Ovary (tissue), 7 donors: ENCODE measurements around a stretch of chr15.

GRCh38 chr15:92904942-92905935 is 5.1 kb downstream of the CHD2 start:
- PRO-cap, 7 experiments, result peak in 3 of 7 experiments; most common plus-strand start chr15:92905259 (in 1); most common minus-strand start chr15:92905512 (in 2)
- RAMPAGE, long total RNA, 2 experiments, result no peak in any of the 2 experiments

DNA sequence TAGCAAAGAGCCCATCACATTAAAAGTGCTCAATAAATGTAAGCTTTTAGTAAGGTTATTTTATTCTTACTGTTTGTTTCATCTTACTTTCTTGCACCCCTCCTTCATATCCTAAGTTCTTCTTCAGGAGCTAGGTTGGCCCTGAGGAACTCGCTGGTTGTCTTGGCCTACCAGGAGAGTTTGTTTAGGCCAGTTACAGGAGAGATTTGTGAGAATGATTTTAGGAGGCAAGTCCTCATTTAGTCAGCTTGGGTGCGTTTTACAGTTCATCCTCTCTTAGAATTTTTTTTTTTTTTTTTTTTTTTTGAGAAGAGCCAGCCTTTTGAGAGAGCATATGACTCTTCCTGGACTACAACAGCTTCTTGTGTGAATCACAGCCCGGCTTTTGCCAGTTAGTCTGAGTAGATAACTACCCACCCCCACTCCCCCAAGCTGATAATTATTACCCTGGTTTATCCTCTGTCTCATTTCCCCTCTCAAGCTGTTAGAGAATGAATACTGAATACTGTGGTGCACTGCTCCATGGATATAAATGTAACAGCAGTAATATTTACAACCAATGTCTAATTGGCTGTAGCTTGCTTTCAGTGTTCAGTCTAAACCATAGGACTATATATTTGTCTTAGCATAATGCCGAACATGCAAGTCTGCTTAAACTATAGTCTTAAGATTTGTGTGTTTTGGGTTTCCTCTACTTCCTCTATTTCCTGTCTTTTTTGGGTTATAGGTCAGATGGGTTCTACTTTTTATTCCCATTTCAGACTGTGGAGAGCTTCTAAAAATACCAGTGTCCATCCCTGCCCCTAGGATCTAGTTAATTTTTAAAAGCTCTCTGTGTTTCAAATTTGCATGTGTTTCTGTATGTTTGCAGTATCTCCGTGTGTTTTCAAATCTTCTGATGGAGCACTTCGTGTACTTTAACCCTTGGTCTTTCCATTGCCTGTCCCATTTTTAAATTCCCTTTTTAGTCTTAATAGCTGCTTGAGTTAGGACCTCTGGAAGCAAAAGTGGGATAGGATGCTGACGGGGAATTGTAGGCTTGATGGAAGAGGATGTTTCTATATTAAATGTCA is 7.9 kb downstream of the CHD2 start:
- PRO-cap, 7 experiments, result peak in 7 of 7 experiments; most common plus-strand start position 467 of the sequence (in 3); most common minus-strand start position 364 of the sequence (in 4)
- RAMPAGE, long total RNA, 2 experiments, result no peak in any of the 2 experiments

DNA sequence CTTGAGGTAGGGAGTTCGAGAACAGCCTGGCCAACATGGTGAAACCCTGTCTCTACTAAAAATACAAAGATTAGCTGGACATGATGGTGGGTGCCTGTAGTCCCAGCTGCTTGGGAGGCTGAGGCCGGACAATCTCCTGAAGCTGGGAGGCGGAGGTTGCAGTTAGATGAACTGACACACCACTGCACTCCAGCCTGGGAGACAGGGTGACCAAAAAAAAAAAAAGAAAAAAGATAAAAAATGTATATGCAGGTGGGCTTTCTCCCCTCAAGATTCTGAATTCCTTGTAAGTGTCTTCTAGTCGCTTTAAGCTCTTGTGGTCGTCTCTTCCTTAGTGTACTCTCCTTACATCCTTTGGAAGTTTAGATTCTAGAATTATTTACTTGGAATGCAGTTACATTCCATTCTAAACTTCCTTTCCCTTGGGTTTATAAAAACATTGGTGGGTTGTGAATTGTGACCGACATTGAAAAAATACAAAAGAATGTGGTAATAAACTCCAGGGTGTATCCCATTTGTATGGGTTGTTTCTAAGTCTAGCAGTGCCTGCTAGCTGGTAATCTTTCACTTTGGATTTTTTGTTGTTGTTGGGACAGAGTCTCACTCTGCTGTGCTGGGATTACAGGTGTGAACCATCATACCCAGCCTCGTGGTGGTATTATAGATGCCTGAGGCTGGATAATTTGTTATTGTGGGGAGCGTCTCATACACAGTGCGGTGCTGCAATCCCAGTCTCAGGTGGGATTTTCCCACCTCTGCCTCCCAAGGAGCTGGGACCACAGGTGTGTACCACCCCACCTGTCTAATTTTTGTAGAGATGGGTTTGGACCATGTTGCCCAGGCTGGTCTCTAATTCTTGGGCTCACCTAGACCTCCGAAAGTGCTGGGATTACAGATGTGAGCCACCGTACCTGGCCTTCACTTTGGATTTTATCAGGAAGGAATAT is 9.0 kb downstream of the CHD2 start:
- PRO-cap, 7 experiments, result no peak in any of the 7 experiments
- RAMPAGE, long total RNA, 2 experiments, result no peak in any of the 2 experiments

DNA sequence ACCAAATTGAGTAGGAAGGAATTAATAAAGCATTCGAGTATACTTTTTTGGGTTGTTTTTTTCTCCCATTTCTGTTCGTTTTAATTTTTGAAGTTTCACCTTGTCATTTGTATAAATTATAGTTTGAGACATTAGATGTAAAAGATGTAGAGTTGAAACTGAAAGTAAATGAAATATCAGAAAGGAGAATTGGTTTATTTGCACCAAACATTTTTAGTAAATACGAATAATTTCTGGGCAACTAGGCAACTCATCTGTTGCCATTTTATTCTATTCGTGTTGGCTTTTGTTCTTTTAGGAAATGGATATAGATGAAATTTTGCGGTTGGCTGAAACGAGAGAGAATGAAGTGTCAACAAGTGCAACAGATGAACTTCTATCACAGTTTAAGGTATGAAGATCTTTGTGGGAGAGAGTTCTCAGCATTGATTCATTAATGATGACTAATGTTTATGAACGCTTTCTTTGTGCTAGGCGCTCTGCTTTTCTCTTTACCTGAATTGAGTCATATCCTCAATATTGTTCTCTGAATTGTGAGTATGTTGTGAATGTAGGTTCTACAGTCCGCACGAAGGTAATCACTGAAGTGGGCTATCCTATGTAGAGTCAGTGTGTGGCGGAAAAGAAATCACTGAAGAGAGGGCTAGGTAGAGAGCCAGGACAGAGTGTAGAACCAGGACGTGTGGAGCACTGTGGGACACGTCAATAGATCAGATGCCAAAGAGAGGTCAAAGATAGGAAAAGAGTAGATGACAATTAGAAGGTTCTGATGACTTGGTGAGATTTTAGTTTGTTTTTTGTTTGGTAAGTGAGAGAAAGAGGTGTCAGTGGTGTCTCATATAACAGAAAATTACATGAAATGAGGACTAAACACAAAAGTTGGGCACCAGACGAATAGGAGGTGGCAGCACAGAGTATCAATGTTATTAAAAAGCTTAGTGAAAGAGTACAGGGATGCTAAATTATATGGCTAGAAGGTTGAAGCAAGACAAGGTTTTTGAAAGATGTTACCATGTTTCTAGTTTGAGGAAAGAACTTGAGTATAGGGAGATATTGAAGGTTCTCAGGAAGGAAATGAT is 81.3 kb downstream of the CHD2 start:
- PRO-cap, 7 experiments, result no peak in any of the 7 experiments
- RAMPAGE, long total RNA, 2 experiments, result no peak in any of the 2 experiments

DNA sequence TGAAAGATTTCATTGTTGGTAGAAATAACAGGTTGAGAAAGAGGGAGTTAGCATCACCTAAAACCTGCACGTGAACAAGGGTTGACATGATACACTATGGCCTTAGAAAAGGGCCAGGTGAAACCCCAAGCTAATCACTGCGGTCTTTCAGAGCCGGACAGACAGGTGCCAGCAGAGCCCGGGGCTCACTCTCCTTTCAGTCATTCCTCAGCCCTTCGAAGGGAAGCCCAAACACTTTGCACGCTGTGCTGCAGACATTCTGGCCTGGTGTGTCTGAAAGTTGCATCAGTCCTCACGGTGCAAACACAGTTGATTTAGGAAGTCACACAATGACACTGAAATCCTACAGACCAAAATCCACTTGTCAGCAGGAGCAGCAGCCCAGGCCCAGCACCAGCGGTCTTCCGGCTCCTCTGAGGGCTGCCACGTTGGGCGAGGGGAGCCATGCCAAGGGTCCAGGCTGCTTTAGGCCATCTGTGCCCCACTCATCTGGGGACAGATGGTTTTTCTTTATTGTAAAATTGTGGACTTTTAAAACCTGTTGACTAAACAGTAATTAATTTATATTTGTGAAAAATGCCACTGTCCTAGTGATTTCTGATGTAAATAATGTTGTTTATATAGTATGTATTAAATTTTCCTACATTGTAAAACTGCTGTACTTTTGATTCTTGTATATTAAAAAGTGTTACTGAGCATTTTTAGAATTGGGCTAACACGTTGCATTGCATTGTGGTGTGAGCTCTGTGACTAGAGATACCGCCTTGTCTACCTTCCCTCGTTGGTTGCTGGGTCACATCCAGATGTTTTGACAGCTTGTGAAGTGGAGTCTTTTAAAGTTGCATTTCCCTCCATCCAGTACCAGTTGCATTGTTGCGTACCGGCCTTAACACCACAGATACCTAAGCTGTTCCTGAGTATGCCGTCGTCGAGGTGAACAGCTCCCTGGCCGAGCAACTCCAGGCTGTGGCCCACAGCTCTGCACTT is 61.4 kb downstream of the RGMA start:
- PRO-cap, 7 experiments, result no peak in any of the 7 experiments
- RAMPAGE, long total RNA, 2 experiments, result no peak in any of the 2 experiments

DNA sequence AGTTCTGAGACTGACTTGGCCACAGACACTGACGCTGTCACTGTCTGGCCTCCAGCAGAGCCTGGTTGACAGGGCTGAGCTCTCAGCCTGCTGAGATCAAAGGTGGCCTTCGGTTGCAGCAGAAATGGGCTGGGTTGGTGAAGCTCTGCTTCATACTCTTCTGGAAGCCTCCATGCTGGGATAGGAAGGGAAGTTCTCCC is 38.7 kb downstream of the RGMA start:
- PRO-cap, 7 experiments, result no peak in any of the 7 experiments
- RAMPAGE, long total RNA, 2 experiments, result no peak in any of the 2 experiments

- PRO-cap, 7 experiments, result no peak in any of the 7 experiments
- RAMPAGE, long total RNA, 2 experiments, result no peak in any of the 2 experiments
Observed at GRCh38 chr15:93051925-93052514, 37.0 kb downstream of the RGMA start.

DNA sequence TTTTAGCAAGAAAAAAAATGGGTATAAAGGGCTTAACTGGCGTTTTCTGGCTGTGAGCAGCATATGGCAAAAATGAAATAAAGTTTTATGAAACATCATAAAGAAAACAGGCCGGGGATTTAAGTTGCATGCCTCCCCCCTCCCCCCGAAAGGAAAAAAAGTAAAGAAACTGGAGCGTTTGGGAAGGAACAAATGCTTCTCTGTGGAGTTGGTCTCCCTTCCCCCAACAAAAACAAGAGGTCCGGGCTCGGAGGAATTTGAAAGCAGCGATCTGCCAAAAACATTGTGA is 17.1 kb downstream of the RGMA start:
- PRO-cap, 7 experiments, result peak in 1 of 7 experiments; most common plus-strand start position 229 of the sequence (in 1)
- RAMPAGE, long total RNA, 2 experiments, result no peak in any of the 2 experiments

GRCh38 chr15:93072939-93073404 is 16.0 kb downstream of the RGMA start:
- PRO-cap, 7 experiments, result peak in 7 of 7 experiments; most common plus-strand start chr15:93073324 (in 6); most common minus-strand start chr15:93073160 (in 3)
- RAMPAGE, long total RNA, 2 experiments, result start-site peak on the minus strand in 2 of 2 experiments, at chr15:93073120-93073168 at its widest, 74 to 87 reads per replicate

- PRO-cap, 7 experiments, result peak in 1 of 7 experiments; most common plus-strand start chr15:93554791 (in 1)
- RAMPAGE, long total RNA, 2 experiments, result no peak in any of the 2 experiments
Observed at GRCh38 chr15:93554690-93555049, 465.7 kb upstream of the RGMA start.

DNA sequence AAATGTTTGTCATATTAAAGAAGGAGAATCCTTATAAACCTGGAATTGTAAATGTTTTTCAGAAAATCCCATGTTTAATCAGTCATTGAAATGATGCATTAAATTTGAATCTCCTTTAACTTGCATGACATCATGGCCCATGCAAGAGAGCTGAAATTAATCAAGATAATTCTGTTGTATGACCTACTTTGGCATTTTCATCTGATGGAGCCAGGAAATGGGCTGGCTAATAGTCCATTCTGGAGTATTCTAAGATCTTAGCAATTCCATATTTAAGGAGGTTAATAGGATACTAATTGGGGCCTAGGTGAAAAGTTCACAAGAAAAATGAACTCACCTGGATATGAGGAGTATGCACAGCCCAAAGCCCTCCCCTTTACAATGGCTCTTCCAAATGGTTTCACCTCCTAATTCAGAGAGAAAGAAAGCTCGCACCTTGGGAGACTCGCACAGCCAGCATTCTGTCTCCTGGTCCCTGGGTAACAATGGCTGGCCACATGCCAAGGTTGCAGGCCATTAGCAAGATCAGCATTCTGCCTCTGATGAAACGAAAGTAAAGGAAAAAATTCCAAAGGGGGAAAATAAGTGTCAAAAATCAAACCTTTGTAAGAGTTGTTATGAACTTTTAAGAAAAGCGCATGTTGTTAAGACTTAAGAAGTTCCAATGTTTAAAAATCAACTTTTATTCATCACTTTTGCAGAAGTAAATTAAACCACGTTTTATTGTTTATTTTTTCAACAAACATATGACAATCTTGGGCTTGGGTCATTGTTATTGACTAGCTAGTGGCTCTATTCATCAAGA is 786.5 kb downstream of the MCTP2 start:
- PRO-cap, 7 experiments, result no peak in any of the 7 experiments
- RAMPAGE, long total RNA, 2 experiments, result no peak in any of the 2 experiments

DNA sequence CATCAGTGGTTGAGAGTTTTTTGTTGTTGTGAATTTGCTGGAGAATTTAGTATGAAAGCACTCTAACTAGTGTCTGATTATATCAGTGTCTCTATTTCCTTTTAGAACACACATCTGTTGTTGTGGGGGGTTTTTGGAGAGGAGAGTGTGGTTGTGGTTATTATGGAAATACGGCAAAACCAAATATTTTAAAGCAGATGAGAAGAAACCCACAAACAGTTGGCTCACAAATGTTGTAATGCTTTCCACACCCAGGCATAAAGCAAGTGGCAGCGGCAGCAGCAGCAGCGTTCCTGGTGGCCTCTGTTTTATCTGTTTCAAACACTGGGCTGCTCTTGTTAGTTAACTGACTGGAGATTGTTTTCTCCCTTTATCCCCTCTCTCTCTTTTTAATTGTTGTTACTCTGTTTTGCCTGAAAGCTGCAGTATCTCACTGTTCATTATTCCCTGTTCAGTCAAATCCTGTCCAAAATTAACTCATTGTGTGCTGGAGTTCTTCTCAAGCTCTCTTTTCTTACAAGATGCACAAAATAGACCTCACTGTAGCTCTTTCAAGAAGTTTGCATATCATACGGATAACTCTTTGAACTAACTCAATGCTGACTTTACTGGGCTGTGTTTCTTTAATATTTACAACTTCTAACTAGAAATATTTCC is 1045.5 kb upstream of the NR2F2 start:
- PRO-cap, 7 experiments, result peak in 7 of 7 experiments; most common plus-strand start position 258 of the sequence (in 6); most common minus-strand start position 314 of the sequence (in 7)
- RAMPAGE, long total RNA, 2 experiments, result no peak in any of the 2 experiments

DNA sequence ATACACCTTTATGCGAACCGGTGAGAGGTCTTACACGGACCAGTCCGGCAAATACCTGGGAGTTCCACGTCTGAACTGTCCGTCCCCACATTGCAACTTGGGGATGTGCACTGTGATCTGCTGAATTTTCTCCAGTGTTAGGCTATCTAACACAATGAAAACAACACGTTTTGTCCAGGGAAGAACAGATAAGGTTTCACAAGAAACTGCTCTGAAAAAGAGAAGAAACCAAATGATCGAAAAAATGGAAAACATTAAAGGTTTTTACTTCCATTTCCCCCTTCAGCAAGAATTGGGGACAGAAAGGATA is 868.2 kb upstream of the NR2F2 start:
- PRO-cap, 7 experiments, result peak in 5 of 7 experiments; most common plus-strand start position 166 of the sequence (in 1); most common minus-strand start position 99 of the sequence (in 5)
- RAMPAGE, long total RNA, 2 experiments, result no peak in any of the 2 experiments

DNA sequence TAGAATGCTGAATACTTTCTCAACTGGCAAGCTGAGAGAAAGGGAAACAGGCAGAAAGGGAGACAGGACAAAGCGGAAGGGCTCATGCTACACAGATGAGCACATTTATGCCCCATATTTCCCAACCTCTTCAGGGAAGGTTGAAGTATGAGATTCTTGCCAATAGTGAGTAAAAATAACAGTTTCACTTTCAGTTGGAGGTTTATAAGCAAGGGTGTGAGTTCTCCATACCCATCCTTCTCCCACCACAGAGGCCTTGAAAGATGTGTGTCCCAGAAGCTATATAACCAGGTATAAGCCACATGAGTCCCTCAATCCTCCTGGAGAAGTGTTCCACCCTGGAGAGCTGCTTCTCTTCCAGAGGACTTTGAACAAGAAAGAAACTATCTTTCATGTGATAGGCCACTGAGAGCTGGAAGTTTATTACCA is 709.5 kb upstream of the NR2F2 start:
- PRO-cap, 7 experiments, result peak in 5 of 7 experiments; most common plus-strand start position 193 of the sequence (in 5)
- RAMPAGE, long total RNA, 2 experiments, result no peak in any of the 2 experiments

DNA sequence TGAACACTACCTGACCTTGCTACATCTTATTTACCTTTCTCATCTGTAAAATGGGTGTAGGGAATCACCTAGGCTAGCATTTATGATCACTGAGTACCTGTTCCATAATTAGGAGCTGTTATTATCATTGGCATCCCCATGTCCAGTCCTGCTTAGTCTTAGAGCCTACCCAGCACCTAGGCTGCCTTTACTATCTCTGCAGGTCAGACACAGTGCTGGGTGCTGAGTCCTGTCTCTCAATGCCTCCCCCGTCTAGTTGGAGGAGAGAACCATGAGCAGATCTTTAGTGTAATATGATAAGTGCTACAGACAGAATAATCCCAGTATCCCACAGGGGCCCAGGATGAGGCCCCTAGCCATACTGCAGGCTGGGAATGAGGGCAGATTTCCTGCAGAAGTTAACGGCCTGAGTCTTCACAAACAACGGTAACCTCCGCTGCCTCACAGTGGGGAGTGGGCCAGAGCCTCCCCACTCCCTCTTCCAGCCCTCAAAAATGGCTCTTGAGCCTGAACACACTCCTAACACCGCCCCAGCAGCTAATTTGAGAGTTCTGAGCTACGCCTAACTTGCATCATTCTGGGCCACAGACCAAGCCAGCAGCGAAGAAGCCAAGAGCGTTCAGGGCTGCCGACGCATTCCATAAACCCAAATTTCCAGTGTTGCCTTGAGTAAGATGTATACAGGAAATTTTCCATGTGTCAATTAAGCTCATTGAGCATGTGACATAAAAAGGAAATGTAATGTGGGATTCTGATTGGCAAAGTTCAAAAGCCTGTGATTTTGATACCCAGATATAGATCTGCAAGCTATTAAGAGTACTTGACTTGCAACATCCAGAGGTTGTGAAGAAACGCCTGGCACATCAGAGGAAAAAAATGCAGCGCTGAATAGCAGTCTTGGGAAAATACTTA is 148.9 kb upstream of the NR2F2 start:
- PRO-cap, 7 experiments, result peak in 4 of 7 experiments; most common plus-strand start position 585 of the sequence (in 2); most common minus-strand start position 490 of the sequence (in 1)
- RAMPAGE, long total RNA, 2 experiments, result no peak in any of the 2 experiments

- PRO-cap, 7 experiments, result peak in 2 of 7 experiments; most common plus-strand start chr15:96317381 (in 2)
- RAMPAGE, long total RNA, 2 experiments, result no peak in any of the 2 experiments
Observed at GRCh38 chr15:96317111-96317598, 13.3 kb upstream of the NR2F2 start.

DNA sequence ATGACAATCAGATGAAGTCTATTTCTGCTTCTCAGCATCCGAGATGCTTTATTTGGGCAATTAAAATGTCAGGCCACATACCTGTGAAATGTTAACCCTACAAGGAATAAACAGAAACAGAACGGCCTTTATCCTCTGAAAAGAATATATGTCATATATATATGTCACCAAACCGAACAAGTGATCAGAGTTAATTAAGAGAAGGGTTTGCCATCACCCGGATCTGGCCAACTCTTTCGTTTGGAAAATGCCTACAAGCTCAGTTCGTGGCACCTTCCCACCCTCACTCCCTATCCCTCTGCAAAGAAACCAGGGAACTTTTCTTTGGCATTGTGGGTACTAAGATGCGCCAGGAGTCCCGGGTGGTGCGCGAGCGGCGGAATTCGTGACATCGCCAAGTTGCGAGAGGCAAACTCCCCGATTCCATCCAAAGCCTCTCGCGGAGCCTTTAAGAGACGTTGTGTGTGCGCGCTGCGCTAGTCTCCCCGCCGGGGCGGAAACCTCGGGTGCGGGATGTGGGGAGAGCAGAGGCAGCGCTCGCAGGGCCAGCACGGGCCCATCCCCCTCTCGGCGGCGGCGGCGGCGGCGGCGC is 571 bp upstream of the NR2F2 start:
- PRO-cap, 7 experiments, result peak in 7 of 7 experiments; most common plus-strand start position 479 of the sequence (in 7); most common minus-strand start position 450 of the sequence (in 5)
- RAMPAGE, long total RNA, 2 experiments, result start-site peak on the minus strand in 1 of 2 experiments, centred at position 505 of the sequence, 7 reads per replicate

DNA sequence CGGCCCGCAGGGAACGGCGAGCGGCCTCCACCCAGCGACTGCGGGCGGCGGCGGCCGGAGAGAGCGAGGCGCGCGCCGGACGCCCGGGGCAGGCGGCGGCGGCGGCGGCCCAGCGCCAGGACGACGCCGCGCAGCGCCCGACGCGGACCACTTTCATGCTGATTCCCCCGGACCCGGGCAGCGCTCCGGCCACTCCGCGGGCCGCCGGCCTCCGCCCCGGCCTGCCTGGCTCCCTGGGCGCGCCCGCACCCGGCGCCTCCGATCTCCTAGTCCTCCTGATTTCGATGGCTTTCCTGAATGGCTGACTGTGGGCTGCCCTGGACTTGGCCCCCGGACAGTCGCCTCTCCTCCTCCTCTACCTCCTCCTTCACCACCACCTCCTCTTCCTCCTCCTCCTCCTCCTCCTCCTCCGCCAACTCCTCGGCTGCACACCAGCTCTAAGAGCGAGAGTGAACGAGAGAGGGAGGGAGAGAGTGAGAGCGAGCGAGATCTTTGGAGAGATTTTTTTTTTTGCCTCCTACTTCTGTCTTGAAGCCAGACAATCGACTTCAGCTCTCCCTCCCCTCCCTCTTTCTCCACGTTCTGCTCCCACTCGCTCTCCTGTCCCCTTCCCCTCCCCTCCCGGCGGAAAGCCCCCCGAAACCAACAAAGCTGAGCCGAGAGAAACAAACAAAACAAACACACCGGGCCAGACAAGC is 840 bp downstream of the NR2F2 start:
- PRO-cap, 7 experiments, result peak in 5 of 7 experiments; most common plus-strand start position 446 of the sequence (in 5); most common minus-strand start position 268 of the sequence (in 2)
- RAMPAGE, long total RNA, 2 experiments, result no peak in any of the 2 experiments

- PRO-cap, 7 experiments, result peak in 7 of 7 experiments; most common plus-strand start chr15:96357100 (in 7); most common minus-strand start chr15:96356957 (in 6)
- RAMPAGE, long total RNA, 2 experiments, result no peak in any of the 2 experiments
Observed at GRCh38 chr15:96356469-96357560, 26.3 kb downstream of the NR2F2 start.

GRCh38 chr15:96359652-96360556 is 29.4 kb downstream of the NR2F2 start:
- PRO-cap, 7 experiments, result peak in 7 of 7 experiments; most common plus-strand start chr15:96359927 (in 3); most common minus-strand start chr15:96360350 (in 7)
- RAMPAGE, long total RNA, 2 experiments, result no peak in any of the 2 experiments